Parietal lobe (tissue), 2 donors: ENCODE data around the genes NUP88 and SLC13A5.

DNA sequence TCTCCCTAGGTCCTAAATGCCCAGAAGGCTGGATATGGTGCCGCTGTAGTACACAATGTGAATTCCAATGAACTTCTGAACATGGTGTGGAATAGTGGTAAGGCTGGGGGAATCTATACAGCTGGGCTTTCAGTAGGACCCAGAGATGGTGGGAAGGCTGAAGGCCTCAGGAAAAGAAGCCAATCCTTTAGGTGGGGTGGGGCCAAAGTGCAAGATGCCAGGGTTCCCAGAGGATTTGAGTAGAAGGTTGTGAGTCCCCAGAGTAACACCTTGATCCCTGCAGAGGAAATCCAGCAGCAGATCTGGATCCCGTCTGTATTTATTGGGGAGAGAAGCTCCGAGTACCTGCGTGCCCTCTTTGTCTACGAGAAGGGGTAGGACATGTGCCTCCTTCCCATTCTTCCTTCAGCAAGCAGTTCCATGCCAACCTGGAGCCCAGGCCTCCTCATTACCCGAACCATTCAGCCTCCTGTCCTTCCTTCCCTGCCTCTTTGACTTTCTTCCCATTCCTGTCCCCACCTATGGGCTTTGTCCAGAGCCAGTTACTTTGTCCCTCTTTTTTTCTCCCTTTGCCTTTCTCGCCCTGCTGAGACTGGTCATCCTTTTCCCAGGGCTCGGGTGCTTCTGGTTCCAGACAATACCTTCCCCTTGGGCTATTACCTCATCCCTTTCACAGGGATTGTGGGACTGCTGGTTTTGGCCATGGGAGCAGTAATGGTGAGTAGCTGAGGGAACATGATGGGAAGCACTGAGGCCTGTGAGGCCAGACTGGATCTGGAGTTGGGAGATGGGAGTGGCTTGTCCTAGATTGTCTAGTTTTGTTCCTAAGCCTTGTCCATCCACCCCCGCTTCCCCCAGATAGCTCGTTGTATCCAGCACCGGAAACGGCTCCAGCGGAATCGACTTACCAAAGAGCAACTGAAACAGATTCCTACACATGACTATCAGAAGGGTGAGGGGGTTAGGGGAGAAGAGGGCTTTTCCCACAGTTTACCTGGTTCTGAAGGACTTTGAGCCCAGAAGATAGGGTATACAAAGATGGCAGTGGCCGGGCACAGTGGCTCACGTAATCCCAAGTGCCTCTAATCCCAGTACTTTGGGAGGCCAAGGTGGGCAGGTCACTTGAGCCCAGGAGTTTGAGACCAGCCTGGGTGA is 2.9 kb downstream of the RNF167 start:
- RAMPAGE, long total RNA: no peak

GRCh38 chr17:4946415-4947118 is 1.8 kb downstream of the PFN1 start:
- RAMPAGE, long total RNA: no peak

GRCh38 chr17:4947119-4948172 is 884 bp downstream of the PFN1 start:
- RAMPAGE, long total RNA: no peak

- RAMPAGE, long total RNA: no peak
Measured at GRCh38 chr17:5020244-5020948, 14.8 kb downstream of the SLC52A1 start.

DNA sequence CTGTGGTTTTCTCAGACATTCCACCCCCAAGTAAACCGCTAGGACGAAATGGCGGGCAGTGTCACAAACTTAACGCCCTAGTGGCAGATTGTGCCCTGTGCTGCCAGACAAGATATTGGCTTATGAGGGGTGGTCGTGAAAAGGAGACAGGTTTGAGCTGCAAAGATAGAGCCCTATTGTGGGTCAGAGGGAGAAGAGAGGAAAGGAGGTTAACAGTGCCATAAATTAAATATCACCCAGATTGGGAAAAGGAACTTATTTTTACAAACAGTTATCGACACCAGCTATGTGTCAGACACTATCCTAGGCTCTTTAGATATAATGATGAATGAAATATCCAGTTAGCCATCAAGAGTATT is 588 bp downstream of the ZFP3 start:
- RAMPAGE, long total RNA: no peak

GRCh38 chr17:5227461-5227829 is 7.2 kb downstream of the SCIMP start:
- RAMPAGE, long total RNA: no peak

DNA sequence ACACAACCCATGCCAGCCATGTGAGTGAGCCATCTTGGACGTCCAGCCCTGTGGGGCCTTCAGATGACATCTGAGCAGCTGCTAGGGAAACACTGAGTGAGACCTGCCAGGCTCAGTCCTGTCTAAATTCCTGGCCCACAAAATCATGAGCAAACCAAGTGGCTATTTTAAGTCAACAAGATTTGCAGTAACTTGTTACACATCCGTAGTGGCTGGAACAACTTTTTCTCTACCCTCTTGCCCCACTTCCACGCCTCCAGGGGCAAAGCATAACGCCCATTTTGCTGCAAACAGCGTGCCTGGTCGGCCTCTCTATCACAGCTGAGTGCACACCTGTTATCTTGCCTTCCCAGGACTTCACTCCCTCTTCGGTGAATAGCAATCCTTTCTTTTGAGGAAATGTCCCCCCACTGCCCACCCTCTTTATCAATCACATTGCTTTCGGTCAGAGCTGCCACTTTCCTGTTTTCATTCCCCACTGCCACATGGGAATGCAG is 7.3 kb upstream of the SCIMP start:
- RAMPAGE, long total RNA: no peak

GRCh38 chr17:5282952-5283391 is 888 bp downstream of the RABEP1 start:
- RAMPAGE, long total RNA: no peak

GRCh38 chr17:5418867-5419937 is at the start of gene NUP88:
Gene NUP88, minus strand, starts transcription at chr17:5419662.
- RAMPAGE, long total RNA: no peak

GRCh38 chr17:6068036-6068271 is 2.2 kb upstream of the WSCD1 start:
- RAMPAGE, long total RNA: no peak

DNA sequence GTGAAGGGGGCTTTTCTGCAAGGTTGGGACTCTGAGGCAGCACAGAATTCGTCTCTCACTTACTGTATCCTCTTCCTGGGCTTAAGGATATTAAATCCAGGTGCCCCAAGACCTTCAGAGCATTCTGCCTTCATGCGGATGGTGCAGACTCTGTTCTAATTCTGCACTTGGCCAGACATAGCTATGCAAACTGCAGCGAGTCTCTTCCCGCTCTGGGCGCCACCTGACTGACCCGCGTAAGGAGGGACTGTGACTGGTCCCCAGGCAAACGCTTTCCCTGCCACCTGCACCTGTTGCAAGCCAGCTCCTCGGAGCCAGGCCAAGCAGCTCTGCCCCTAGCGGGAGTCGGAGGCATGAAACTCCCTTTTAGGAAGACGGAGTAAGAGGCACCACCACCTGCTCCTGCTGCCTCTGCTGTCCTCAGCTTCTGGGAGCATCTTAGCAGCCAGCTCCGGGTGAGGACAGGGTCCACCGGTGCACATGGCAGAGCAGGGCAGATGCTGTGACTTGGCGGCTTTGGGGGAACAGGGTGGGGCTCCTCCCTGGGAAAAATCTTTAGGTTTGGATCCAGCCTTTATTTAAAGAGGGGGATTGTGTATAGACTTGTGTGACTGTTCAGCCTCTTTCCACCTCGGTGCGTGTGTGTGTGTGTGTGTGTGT is 1.3 kb upstream of the WSCD1 start:
- RAMPAGE, long total RNA: no peak

DNA sequence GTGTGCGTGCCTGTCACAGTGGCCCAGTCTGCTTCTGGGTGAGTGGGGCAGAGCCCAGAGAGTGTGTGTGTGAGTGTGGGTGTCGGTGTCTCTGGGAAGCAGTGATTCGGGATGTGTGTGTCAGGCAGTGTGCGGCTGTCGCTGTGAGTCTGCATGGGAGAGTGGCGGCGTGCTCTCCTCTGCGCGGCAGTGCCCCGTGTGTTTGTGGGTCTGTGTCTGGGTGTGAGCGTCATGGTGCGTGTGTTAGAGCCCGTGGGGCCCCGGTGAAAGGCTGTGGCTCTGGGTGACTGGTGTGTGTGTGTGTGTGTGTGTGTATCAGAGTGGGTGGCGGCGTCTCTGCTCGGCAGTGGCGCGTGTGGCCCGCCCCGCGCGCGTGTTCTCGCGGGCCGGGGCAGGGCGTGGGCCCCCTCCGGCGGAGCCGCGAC is 303 bp upstream of the WSCD1 start:
- RAMPAGE, long total RNA: no peak

DNA sequence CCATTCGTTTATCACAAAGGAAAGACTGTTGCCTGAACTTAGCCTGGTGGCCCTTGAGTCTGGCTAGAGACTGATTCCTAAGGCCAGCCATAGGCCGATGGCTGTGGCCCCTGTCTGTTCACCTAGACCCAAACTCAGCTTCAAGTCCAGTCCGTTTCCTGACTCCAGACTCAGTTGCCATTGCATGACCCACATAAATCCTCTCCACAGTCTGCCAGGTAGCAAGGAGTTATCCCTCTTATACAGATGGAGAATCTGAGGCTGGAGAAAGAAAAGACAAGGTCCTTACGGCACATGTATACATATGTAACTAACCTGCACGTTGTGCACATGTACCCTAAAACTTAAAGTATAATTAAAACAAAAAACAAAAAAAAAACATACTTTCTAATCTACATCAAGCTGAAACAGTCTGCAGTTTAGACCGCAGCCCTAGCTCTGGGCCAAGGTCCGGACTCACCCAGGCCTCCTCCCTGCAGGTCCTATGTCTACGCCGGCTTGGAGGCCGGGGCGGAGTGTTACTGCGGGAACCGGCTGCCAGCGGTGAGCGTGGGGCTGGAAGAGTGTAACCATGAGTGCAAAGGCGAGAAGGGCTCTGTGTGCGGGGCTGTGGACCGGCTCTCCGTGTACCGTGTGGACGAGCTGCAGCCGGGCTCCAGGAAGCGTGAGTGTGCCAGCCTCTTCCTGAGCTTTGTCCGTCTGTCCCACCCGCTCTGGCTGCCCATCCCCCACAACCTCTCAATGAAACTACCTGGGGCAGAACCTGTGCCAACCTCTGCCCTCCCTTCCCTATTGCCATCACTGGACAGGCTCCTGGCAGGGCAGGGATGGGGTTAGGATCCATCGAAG is 19.9 kb downstream of the WSCD1 start:
- RAMPAGE, long total RNA: no peak

- RAMPAGE, long total RNA: no peak
Measured at GRCh38 chr17:6456750-6457528, 12.7 kb downstream of the PIMREG start.

- RAMPAGE, long total RNA: no peak
Measured at GRCh38 chr17:6557023-6557622, 768 bp upstream of the PITPNM3 start.

GRCh38 chr17:6639401-6639953 is 1.0 kb downstream of the KIAA0753 start:
- RAMPAGE, long total RNA: no peak

DNA sequence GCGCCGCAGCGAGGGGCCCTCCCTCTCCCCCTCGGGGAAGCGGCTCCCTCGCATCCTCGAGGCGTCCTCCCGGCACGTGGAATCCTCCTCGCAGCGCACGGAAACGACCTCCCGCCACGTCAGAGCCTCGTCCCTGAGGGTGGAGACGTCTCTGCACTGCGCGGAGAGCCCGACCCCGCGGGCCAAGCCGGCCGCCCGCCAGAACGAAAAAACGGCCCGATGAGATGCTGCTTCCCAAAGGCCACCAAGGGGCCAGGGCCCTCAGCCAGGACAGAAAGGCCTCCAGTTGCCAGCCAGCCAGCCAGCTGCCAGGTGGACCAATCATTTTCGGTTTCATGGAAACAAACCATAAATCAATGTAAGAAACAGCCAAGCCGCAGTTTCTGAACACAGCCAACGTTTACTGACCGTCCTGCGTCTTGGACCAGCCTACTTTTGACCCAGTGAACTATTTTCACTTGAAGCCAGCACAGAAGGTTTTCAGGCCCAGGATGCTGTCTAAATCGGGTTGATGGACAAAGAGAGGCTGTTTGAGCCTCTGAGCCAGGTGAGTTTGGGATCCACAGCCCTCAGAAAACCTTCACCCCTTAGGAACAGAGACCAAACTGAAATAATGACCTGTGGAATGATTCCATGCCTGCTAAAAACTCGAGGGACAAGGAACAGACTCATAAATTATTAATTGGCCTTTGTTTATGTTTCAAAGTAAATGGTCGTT is 645 bp downstream of the C17orf100 start:
- RAMPAGE, long total RNA: no peak

GRCh38 chr17:6689027-6689602 is 24.1 kb downstream of the SLC13A5 start:
- RAMPAGE, long total RNA: no peak

GRCh38 chr17:6712930-6714212 is at the start of gene SLC13A5:
Gene SLC13A5, minus strand, starts transcription at chr17:6713369.
- RAMPAGE, long total RNA: no peak

DNA sequence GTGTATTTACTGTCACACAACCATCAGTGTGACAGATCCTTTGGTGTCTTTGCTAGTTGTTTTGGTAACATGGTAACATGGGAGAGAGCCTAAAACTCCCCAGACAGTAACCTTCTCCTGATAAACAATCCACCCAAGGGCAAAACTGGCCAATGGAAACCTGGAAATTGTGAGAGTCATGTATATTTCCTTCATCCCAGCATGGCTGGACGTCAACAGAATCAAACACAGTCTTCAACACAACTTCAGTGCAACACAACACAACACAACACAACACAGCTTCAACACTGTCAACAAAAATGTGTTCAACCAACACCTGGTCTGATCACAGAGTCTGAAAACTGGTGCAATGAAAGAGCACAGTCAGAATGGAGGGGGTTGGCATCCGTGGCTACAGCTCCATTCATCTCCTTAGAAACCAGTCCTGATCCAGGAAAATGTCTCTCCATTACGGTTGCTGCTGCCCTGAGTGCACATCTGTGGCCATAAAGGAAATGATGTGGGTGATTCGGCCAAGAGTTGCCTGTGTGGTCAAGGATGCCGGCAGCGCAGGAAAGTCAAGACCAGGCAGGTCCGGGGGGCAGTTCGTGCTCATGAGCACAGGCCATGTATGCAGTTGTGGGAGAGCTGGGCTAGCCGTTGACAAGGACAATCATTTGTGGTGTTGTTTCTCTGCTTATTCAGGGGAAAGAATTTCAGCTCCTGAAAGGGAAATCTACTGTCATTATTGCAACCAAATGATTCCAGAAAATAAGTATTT is 5.8 kb downstream of the XAF1 start:
- RAMPAGE, long total RNA: no peak